Left lung (tissue), 1 donor: Measurements from ENCODE around the gene FOXB1.

GRCh38 chr15:59124237-59124801 is 19.4 kb downstream of the CCNB2 start:
- PRO-cap, result no peak

DNA sequence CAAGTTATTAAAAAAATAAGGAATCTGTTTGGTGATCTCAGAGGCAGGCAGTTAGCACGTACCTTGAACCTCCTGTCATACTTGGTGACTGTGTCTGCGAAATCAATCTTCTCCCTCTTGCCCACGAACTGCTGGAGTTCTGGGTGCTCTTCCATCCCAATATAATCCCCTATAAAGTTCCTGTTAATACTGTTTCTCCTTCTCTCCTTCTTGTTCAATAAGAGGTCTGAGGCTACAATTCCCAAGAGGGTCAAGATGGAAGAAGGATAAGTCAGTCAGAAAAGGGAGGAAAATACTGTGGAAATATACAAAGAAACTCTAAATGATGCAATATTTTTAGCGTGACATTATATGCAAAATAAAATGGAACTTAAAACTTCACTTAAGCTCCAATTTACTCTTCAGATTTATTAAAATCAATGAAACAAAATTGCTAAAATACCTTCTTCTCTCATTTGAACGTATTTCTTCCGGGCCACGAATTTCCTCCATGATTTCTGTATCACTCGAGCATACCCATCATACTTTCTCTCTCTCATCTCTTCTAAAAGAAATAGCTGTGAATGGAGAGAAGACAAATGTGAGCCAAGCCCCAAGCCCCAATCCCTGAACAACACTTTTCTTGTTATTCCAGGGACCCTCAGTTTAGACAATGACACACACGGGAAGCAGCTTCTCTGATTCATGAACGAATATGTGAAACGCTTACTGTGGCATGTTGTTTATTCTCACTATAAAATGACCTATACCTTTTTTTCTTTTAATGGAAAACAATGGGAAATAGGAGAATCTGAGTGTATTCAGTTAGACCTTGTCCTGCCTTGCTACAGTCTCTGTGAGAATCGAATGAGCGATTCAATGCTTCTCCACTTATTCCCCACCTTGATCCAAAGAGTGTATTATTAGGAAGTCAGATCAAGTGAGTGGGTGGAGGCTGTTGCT is 32.7 kb upstream of the LDHAL6B start:
- PRO-cap, result no peak

DNA sequence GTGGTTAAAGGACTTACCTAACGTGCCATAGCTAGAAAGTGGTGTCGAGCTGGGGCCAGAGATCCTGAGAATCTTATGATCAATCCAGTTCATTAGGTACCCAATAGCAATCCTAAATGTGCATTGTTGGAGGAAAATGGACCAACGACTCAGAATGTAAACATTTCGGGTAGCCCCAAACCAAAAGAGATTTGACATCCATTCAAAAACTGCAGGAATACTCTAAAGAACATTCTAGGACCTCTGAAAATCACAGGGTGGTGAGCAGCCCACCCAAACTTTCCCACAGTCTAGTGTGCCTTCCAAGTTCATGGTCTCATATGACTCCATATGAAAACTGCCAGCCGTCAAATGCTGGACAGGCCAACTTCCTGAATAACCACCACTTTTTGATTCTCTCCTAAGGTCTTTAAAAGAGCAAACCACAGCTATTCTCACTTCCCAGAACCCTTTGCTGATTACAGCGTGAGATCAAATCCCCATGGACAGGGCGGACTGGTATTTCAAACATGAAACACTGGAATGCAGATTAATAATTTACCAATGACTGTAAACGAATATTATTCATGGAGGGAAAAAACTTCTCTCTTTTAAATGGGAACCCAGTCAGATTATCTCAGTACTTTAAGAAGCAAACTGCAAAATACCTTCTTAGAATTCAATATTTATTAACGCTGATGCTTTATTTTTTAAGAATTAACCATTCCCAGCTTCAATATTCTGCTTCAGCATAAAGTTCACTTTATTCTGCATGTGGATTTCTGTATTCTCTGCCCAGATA is 43.2 kb downstream of the MYO1E start:
- PRO-cap, result no peak

- PRO-cap, result no peak
Measured at GRCh38 chr15:59555627-59556120, 55.9 kb upstream of the GCNT3 start.

DNA sequence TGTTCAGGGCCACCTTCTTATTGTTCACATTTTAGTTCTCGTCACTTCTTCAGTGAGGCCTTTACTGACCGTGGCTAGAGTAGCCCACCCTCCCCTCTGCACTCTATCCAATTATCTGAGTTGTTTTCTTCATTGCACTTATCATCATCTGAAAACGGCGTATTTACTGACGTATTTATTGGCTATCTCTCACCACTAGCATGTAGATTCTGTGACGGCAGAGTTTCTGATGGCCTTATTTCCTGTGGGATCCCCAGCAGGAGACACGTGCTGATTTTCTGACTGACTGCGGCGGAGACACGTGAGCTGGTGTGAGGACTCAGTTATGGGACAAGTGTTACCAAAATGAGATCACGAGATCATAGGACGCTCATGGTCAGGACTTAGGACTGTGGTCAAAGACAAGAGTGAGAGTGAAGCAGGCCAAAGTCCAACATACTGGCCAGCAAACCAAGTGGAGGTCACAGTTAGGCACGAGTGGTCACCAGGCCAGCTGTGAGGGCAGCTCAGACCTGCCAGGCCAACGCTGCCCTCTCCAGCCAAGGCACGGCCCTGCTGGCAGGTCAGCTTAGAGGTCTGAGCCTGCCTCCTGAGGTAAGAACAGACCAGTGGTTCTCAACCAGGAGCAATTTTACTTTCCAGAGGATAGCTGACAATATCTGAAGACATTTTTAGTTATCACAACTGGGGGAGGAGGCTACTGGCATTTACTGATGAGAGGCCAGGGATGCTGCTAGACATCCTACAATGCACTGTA is 50.6 kb upstream of the BNIP2 start:
- PRO-cap, result no peak

- PRO-cap, result no peak
Measured at GRCh38 chr15:60003499-60004430, at the start of gene FOXB1. FOXB1 (plus strand) TSS chr15:60004311.

DNA sequence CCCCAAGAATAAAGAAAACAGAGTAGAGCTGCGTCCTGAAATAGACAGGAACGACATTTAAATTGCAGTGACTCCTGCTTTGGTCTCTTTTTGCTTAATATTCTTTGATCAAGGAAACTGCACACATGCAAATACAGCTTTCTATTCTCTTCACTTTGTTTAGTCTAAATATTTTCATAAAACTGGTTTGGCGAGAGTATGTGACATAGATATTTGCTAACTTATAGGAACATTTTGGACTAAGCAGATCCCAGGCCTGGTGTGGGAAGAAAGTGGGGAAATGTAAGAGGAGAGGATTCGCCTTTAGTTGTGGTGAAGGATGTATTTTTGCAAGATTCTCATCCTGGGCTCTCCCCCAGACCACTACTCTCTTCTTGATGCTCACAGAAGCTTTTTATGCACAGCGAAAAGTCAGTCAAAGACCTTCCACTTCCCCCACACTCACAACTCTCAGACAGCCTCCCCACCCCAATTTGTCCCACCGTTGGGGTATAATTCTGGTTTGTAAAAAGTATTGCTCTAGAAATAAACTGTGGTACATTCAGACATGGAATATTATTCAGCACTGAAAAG is 10.8 kb downstream of the ANXA2 start:
- PRO-cap, result no peak

GRCh38 chr15:60394925-60395779 is 2.6 kb downstream of the ANXA2 start:
- PRO-cap, result unidirectional peak, minus-strand start at chr15:60395241

- PRO-cap, result no peak
Measured at GRCh38 chr15:60527643-60528391, 48.9 kb upstream of the ICE2 start.

DNA sequence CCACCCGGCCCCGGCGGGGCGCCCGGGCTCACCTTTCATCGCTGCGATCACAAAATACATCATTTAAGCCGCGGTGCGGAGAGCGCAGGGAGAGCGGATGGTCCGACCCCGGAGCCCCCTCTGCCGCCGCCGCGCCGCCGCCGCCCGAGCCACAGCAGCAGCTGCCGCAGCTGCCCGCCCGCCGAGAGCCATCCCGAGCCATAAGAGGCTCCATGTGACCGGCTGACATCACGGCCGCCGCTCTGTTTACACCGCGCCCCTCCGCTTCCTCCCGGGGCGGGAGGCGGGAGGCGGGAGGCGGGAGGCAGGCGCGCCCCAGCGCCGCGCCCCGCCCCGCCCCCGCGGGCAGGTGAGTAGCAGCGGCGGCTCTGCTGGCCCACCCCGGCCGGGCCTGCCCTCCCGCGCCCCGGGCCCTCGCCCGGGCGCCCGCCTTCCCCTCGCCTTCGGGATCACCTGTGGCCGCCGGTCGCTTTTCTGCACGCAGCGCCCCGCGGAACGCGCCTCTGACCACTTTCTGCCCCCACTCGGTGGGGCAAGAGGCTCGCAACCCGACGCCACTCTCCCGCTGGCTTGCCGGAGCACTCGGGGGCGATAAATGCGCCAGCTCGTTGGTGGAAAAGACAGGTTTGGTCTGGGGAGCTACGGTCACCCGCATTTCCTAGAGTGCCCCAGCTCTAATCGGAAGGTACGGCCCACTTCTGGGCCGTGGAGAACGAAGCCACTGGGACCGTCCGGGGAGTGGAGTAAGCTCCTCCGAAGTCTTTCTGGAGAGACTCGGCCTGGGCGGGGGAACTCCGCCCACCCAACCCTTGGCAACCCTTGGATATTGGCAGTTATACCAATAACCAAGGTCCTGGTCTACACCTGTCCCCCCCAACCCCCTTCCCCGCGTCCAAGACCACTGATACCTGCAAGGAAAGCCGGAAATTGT is 113.7 kb upstream of the ICE2 start:
- PRO-cap, result bidirectional peak, plus-strand start at position 348 of the sequence, minus-strand start at position 172 of the sequence; bidirectional peak, plus-strand start at position 623 of the sequence, minus-strand start at position 505 of the sequence

GRCh38 chr15:61069408-61070055 is 159.6 kb downstream of the RORA start:
- PRO-cap, result no peak

DNA sequence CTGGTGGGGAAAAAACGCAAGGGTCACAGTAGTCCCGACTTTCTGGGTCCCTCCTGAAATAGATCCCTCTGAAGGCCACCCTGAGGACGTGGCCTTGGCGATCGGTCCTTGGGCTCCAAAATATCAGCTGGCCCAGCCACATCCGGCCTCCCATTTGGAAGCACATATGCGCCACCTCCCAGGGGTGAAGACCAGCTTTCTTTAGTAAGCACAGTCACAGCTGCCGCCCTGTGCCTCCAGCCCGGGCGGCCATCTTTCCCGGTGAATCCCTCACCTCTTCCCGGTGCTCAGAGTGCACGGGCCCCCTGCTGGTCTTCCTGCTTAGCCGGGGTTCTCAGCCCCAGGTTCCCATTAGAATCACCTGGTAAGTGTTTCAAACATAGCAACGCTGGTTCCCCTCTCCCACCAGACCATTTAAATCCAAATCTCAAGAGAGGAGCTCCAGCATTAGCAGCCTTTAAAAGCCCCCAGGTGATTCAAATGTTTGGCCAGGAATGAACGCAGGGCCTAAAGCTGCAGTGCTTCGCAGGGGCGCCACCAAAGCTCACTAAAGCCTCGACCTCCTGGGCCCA is 232.2 kb downstream of the VPS13C start:
- PRO-cap, result no peak

- PRO-cap, result no peak
Measured at GRCh38 chr15:61857168-61857893, 202.9 kb downstream of the VPS13C start.

DNA sequence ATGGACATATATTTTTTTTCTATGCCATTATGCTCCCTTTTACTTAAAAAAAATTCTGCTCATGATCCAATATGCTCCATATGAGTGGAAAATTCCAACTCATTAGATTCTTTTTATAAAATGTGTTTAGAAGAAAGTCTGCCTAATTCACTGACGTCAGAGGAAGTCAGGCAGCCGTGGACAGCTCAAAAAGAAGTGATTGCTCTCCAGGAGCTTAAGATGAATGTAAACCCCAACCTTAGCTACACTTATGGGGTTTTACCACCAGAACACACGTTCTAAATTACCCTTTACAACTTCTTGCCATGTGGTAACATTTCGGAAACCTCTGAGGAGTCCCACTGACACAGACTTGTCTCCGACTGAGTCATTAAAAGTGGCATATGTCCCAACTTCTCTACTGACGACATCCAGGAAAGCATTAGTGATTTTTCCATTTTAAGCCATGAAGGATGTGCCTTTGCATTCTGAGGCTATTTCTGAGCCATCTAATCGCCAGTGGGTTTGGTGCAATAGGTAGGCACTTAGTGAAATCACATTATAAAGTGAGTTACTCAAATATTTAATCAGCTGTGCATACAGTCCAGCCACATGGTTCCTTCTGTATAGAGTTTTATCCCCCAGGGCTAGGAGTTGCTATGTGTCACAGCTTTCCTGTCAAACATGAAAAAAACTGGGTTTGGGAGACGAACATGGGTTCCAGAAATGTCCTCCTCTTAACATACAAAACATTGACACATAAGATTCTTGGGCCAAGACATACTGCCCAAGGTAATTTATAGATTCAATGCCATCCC is 32.4 kb downstream of the C2CD4A start:
- PRO-cap, result no peak

DNA sequence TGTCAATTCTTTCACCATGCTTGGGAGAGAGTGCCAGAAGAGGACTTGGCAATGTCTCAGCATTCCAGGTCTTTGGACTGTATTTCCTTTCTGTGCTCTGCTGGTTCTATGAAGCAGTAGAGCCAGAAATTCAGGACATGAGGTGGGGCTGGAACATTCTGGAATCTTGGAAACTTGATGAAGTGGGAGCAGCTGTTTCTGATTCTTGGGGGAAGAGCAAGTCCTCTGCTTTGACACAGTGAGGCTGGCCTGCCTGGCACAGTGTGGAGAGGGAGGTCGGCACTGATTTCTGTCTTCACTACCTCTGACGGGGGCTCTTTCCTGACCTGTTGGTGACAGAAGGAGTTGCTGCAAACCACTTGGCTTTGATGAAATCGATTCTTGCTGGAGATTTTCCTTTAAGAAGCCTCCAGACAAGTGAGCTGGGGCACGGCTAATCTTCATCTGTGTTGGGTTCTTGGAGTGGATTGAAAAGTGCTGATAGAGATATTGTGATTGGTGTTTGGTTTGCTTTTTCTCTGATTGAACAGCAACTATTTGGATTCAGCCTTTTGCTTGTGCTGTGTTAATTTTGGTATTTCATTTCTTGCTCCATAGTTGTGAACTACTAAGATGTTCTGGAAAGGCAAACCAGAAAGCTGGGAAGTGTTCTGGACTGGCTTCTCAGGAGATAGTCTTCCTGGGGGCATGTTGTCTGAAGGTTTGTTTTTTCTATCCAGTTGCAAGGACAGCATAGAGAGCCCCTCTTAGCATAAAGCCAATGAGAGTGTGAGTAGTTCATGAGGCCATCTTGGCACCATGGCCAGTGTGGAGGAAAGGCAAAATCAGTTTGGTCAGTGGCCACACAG is 155.8 kb downstream of the TLN2 start:
- PRO-cap, result no peak

DNA sequence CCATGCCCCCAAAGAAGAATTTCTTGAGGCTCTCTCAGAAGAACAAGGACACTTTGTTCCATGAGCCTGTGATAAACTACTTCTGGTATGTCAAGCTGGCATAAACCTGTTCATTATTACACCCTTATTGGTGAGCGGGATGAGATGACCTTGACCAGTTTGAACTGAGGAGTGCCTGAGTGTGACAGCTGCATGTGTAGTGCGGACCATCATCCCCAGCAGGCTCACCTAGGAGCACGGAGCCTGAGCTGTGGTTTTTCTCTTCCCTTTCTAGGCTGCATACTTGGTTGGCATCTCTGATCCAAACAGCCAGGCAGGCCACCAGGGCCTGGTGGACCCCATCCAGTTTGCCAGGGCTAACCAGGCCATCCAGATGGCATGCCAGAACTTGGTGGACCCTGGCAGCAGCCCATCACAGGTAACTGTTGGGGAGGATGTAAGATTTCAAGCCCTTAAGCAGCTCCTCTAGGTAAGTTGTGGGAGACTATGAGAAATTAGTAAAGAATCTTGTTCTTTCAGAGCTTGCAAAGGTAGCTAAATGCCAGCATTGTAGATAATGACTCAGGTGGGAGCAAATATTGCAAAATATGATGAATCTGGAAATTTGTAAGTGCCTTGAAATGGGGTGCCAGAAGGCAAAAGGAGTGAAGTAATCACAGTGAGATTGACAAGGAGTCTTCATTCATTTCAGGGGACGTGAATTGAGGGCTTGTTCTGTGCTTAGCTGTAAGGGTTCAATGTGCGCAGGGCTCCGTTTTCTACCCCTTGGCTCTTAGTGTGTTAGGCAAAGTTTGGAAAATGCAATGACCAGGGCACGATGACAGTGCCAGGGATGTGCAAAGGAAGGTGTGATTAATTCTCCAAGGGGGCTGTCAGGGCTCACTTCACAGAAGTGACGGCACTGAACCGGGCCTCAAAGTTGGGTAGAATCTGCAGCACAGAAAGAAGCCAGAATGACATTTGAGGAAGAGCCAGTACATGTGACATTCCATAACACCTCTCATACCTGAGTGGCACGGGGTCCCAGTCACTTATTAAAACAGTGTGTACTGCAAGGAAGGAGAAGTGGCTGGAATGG is 288.7 kb upstream of the TPM1 start:
- PRO-cap, result no peak

DNA sequence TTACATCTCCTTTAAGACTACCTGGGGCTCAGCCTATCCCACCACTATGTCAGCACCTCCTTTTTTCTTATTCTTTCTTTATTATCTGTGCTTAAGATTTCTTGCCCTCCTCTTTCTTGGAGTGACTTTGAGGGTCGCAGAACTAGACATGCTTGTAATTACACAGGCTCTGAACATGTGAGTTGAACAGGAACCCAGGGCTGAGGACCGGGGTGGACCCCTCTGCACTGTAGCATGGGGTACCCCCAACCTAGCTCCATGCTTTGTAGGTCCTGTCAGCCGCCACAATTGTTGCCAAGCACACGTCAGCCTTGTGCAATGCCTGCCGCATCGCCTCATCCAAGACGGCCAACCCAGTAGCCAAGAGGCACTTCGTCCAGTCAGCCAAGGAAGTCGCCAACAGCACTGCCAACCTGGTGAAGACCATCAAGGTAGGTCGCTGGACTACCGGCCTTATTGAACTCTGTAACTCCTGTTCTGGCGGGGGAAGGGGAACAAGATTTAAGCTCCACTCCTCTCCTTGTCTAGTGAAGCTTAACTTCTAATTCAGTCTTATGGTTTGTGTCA is 287.2 kb upstream of the TPM1 start:
- PRO-cap, result no peak

- PRO-cap, result no peak
Measured at GRCh38 chr15:62821471-62822444, 220.8 kb upstream of the TPM1 start.

DNA sequence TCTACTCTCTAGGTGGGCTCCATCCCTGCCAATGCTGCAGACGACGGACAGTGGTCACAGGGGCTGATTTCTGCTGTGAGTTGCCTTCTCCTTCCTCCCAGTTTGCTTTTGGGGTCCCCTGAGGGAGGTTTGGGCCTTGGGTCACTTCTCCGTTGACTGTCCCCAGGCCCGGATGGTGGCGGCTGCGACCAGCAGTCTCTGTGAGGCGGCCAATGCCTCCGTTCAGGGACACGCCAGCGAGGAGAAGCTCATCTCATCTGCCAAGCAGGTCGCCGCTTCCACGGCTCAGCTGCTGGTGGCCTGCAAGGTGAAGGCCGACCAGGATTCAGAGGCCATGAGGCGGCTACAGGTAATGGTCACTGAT is 206.8 kb upstream of the TPM1 start:
- PRO-cap, result no peak

- PRO-cap, result no peak
Measured at GRCh38 chr15:62883758-62884486, 158.6 kb upstream of the TPM1 start.